Gastrocnemius medialis (tissue), 3 donors: Measurements from ENCODE around the gene UVRAG.

- PRO-cap: no peak
- RAMPAGE, long total RNA, 3 experiments: no peak in any of the 3 experiments
Measured at GRCh38 chr11:75565986-75567079, 4.3 kb downstream of the SERPINH1 start.

- PRO-cap: no peak
- RAMPAGE, long total RNA, 3 experiments: no peak in any of the 3 experiments
Measured at GRCh38 chr11:75571584-75572272, 9.7 kb downstream of the SERPINH1 start.

- PRO-cap: no peak
- RAMPAGE, long total RNA, 3 experiments: no peak in any of the 3 experiments
Measured at GRCh38 chr11:75719108-75719532, 1.5 kb downstream of the MOGAT2 start.

DNA sequence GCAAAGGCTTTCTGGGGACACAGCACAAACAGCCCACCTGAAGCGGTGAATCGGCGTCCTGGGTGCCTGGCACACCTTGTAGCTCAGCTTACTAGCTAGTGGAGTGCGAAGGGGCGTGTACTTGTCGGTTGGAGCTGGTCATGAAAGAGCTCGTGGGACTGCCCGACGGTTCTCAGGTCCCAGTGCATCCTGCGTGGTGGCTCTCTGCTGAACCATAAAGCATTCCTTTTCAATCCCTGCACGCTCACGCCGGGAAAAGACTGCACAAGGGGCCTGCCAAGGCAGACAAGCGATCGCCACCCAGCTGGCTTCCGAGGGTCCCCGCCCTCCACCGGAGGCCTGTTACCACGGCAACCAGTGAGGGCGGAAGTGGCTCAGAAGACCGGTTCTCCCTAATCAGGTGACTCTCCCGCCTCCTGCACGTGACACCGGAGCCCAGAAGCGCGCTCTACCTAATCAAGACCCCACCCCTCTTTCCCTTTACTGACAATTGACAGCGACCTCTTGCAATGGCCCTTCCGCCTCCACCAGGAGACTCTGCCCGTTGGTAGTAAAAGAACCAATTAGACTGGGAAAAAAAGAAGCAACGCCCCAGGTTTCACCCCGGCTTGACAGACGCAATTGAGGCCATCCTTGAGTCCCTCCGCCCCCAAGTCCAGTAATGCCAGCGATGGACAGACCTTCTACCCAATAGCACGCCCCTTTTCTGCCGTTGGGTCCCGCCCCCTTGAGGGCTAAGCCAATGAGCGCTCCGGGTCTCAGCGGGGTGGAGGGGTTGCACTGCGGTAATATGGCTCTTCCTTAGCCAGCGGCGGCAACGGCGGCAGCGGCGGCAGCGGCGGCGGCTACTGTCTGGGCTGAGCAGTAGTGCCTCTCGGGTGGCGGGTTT, at the start of gene UVRAG:
UVRAG (plus strand) TSS at position 785 of the 889 bp plus-strand sequence.
- PRO-cap: bidirectional peak, plus-strand start at position 489 of the sequence, minus-strand start at position 371 of the sequence; bidirectional peak, plus-strand start at position 764 of the sequence, minus-strand start at position 539 of the sequence
- RAMPAGE, long total RNA, 3 experiments: no peak in any of the 3 experiments

GRCh38 chr11:75891986-75892531, 77.0 kb downstream of the UVRAG start:
- PRO-cap: no peak
- RAMPAGE, long total RNA, 3 experiments: no peak in any of the 3 experiments

DNA sequence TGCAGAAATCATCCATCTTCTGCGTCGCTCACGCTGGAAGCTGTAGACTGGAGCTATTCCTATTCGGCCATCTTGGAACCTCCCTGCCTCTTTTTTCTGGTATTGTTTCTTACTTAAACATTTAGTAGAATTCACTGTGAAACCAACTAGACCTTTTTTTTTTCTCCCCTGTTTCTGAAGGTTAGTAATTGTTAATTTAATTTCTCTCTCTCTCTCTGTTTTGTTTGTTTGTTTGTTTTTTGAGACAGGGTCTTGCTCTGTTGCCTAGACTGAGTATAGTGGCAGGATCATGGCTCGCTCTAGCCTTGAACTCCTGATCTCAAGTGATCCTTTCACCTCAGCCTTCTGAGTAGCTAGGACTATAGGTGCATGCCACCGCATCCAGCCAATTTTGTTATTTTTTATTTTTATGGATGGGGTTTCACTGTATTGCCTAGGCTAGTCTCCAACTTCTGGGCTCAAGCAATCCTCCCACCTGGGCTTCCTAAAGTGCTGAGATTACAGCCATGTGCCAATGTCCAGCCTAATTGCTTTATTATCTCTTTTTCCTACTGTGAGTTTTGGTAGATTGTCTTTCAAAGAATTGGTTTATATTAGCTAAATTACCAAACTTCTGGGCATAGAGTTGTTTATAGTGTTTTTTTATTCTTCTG, 165.1 kb downstream of the UVRAG start:
- PRO-cap: no peak
- RAMPAGE, long total RNA, 3 experiments: no peak in any of the 3 experiments

DNA sequence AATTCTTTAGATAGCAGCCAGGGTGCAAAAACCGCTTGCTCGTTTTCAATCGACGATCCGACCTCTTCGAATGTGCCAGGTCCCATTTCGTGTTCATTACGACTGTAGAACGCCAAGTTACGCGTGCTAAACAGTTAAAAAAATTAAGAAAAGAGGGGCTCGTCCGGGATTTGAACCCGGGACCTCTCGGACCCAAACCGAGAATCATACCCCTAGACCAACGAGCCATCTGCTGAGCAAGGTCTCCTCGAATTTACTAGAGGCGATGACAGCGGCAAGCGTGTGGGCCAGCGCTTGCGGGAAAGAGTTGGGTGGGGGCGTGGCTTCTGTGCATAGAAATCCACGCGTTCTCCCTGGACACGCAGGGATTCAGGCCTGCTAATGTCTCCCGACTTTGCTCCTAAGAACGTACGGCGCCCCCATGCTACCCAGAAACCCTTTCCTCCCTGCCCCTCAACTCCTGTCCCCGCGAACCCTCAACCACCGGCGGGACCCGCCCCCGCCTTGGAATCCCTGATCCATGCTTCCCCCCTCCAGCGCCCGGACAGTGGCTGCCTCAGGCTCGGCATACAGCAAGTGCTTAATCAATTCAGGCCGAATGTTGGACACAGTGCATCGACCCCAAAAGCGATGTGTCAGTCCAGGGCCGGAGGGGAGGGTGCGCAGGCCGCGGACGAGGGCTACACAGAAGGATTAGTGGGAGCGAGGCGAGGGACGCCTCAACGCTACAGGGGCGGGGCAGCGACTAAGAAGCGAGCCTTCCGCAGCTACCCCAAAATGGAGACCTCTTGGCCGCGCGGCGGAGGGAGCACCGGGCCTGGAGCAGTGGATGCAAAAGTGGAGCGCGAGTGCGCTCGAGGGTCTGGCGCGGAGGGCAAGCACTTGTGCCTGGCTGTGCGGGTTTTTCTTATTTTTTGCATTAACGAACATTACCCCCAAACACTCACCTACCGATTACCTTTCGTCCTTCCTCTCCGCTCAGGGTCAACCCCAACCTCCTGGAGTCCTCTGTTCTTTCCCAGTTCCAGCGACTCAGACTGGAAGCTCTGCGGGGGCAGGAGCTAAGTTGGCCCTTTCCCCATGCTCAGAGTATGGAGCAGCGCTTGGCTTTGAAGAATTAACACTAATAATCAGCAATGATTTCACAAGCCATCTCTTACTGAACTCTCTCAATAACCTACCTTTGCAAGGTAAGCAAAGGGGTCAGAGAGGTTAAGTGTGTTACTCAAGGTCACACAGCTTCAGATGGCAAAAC, 29.8 kb upstream of the WNT11 start:
- PRO-cap: no peak
- RAMPAGE, long total RNA, 3 experiments: no peak in any of the 3 experiments

DNA sequence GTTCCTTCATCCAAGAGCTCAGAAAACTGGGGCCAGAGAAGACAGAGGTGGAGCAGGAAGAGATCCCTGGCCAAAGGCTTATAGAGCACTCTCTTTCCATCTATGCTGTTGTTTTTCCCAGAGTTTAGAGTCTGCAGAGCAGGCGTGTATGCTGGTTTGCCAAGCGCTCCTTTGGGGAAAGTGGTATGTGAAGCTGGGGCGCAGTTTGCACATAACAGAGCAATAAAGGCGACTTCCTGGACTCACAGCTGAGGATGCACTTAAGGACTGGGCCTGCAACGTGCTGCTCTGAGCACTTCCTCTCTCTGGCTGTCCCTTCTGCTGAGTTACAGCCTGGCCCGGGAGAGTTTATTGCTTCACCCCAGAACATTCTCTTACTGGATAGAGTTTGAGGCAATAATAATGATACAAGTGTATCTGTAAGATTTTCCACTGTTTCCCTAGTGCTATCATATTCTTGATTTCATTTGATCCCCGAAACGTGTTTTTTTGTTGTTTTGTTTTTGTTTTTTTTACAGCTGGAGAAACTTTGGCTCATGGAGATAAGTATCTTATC, 41.7 kb downstream of the THAP12 start:
- PRO-cap: unidirectional peak, minus-strand start at position 307 of the sequence
- RAMPAGE, long total RNA, 3 experiments: no peak in any of the 3 experiments

GRCh38 chr11:76642168-76642743, 28.3 kb downstream of the LRRC32 start:
- PRO-cap: no peak
- RAMPAGE, long total RNA, 3 experiments: no peak in any of the 3 experiments

DNA sequence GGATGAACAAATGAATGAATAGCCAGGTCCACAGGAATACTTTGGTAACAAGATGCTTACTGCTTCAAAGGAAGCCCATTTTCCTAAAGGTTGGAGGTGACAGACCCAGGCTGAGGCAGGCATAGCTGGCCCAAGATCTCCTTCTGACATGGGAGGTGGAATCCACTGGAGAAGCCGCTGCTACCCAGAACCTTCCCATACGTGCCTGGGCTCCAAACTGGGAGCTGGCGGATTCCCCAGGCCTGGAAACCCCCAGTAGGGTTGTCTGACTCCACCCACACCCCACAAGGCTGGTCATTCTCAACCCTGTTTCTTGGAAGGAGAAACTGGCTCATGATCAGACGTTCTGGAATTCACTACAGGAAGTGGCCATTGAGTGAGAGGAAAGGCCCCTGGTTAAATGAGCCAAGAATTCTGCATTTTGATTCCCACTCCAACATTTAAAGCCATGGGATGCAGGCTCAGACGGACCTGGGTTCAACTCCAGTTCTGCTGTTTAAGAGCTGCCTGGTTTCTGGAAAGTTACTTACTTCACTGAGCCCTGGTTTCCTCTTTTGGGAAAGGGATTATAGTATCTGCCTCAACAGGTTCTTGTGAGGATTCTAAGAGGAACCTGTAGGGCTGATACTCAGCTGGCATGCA, 19.5 kb upstream of the TSKU start:
- PRO-cap: no peak
- RAMPAGE, long total RNA, 3 experiments: no peak in any of the 3 experiments

- PRO-cap: bidirectional peak, plus-strand start at chr11:76774285, minus-strand start at chr11:76774020
- RAMPAGE, long total RNA, 3 experiments: no peak in any of the 3 experiments
Measured at GRCh38 chr11:76773888-76774483, 9.2 kb upstream of the TSKU start.

DNA sequence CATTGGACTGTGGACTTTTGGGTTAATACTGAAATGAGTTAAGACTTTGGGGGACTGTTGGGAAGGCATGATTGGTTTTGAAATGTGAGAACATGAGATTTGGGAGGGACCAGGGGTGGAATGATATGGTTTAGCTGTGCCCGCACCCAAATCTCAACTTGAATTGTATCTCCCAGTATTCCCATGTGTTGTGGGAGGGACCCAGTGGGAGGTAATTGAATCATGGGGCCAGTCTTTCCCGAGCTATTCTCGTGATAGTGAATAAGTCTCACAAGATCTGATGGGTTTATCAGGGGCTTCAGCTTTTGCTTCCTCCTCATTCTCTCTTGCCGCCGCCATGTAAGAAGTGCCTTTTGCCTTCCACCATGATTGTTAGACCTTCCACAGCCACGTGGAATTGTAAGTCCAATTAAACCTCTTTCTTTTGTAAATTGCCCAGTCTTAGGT, 9.2 kb downstream of the TSKU start:
- PRO-cap: no peak
- RAMPAGE, long total RNA, 3 experiments: no peak in any of the 3 experiments

DNA sequence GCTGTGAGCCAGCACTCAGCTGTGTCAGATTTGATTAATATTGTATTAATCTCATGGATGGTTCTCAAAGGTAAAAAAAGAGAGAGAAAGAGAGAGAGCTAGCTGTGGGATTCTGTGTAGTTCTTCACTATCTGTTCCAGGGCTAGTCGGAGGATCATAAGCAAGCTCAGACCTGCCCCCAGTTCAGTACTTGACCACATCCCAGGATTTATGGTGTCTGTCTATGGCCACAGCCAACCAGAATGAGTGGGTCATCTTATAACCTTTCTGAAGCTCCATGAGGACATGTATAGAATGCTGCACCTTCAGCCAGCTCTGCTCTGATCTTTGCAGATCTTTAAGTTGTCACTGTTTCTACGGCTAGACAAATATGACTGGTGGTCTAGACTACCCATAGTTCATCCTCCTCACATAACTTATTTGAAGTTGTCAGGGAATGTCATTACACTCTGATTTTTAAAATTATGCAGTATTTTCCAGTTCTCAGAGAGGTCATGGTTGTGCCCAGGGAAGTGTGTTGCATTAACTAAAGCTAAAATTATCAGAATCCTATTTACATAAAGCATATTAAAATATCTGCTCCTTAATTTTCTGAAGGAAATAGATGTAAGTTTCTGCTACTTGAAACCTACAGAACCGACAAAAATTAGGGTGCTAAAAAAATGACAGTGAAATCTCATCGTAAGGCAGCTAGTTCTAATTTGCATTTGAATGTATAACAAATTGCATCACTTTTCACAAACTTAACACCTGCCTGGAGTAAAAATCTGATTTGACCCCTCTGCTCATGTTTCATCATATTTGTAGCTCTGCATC, 13.2 kb upstream of the B3GNT6 start:
- PRO-cap: no peak
- RAMPAGE, long total RNA, 3 experiments: no peak in any of the 3 experiments

GRCh38 chr11:77090386-77090738, 12.3 kb upstream of the OMP start:
- PRO-cap: no peak
- RAMPAGE, long total RNA, 3 experiments: no peak in any of the 3 experiments

DNA sequence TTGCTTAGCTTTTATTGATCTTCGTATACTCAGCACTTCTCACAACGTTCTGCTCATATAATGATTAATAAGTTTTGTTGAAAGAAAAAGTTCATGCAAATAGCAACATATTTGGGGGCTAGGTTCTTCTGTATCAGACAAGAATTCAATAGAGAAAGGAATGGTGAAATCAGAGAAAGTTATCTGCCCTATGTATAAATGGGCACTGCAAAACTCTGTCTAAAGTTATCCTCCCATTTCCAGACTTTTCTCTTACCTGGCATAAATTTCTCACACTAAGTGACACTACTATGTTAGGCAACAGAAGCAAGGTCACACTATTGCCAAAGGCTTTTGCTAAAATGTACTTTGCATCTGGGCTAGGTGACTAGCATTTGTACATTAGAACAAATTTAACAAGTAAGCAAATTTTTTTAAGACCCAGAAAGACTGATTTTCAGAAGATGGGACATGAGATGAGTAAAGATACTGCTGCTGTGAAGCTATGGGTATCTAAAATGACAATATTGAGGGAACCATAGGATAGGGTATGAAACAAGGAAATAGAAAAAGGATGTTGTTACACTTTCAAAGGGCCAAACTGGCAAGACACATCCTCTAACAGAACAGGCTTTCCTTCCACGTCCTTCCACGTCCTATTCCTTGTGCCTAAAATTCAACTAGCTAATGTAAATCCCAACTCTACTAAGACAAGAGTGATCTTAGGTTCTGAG, 22.8 kb downstream of the GDPD4 start:
- PRO-cap: no peak
- RAMPAGE, long total RNA, 3 experiments: no peak in any of the 3 experiments

DNA sequence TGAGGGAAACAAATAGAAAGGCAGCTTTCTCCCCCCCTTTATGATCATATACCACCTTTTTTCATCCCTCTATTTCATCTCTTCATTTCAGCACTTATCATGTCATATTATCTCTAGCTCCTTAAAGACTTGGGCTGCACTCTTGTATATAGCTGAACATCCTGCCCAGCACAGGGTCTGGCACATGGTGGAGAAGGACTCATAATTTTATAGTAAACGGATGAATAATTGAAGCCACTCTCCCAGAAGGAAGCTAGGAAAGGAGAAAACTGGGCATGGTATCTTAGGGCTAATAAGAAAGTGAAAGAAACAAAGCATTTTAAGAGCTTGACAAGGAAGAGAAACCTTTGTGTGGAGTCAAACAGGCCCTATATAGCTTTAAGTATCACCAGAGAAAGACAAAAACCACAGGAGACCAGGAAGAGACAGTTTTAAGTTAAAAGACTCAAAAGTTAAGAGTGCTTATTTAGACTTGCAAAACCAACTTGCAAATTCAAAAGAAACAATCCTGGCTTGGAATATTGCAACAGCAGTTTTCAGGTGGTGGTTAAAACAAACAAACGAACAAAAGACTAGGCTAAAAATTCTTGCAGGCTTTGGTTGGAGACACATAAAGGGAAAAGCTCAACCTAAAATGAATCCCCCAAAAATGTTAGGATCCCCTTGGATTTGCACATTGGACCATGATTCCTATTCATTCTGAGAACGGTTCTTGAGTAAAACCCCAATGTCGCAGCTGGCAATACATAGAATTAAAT, 3.4 kb downstream of the PAK1 start:
- PRO-cap: no peak
- RAMPAGE, long total RNA, 3 experiments: no peak in any of the 3 experiments

DNA sequence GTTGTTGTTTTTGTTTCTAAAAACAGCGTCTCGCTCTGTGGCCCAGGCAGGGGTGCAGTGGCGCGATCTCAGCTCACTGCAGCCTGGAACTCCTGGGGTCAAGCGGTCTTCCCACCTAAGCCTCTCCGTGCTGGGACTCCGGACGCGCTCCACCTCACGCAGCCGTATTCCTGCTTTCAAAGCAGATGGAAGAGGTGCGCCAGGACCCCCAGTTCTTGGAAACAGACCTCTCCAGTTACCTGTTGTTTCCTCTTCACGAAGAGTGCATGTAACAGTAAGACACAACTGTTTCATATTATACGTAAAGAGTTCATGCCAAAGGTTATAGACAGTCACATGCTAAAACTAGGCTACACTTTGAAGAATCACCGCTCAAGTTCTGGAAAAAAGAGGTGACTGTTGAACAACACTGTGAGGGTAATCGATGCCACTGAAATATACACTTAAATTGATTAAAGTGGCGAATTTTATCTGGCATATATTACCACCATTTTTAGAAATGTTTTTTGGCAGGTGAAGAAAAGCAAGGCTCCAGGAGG, 912 bp upstream of the AQP11 start:
- PRO-cap: no peak
- RAMPAGE, long total RNA, 3 experiments: no peak in any of the 3 experiments

DNA sequence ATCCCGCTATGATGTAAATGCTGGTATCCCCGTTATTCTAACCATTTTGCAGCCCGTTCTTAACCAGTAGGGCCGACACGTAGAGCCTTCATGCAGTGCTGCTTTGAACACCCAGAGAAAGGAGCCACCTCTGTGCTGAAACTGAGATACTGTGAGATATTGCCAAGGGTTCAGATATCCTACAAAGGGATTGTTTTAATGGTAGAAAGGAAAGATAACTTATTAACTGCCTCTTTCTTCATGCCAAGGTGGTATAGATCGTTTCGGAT, 883 bp downstream of the AQP11 start:
- PRO-cap: no peak
- RAMPAGE, long total RNA, 3 experiments: no peak in any of the 3 experiments

GRCh38 chr11:77819786-77820456, 601 bp downstream of the RSF1 start:
- PRO-cap: no peak
- RAMPAGE, long total RNA, 3 experiments: no peak in any of the 3 experiments

GRCh38 chr11:77821574-77821884, 585 bp downstream of the AAMDC start:
- PRO-cap: no peak
- RAMPAGE, long total RNA, 3 experiments: no peak in any of the 3 experiments